Endothelial cell of umbilical vein (primary cell): ENCODE measurements around the gene GALNT5.

- PRO-cap: no peak
CAGE:
- cytosol, long polyA minus RNA: no peak
- cytosol, long polyA plus RNA: no peak
- long polyA plus RNA: no peak
- nucleus, long polyA minus RNA: no peak
- nucleus, long polyA plus RNA: no peak
Measured at GRCh38 chr2:151264037-151264642, 2.5 kb upstream of the RBM43 start.

DNA sequence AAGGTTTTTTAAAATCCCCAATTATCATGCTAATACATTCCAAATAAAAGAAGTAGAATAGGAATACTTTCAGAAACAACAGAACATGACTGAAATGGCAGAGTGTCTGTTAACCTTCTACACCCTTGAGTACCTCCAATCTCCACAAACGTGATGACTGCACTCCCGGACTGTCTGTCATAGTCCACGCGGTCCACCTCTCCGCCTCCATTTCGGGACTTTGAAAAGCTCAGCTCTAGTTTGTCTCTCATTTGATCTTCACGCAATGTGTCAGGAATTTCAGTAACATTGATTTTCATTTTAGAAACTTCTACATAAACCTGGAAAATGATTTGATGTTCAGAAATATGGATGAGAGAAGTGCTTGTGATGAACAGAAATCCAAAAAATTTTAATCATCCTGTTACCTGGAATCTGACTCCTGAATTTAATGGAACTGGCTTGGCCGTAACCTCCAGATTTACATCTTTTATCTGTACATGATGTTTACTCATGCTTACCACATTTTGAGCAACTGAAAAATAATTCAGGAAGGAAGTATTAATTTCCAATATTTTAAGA lies 13.8 kb upstream of the RBM43 start:
- PRO-cap: no peak
CAGE:
- cytosol, long polyA minus RNA: no peak
- cytosol, long polyA plus RNA: no peak
- long polyA plus RNA: no peak
- nucleus, long polyA minus RNA: no peak
- nucleus, long polyA plus RNA: no peak

- PRO-cap: no peak
CAGE:
- cytosol, long polyA minus RNA: no peak
- cytosol, long polyA plus RNA: no peak
- long polyA plus RNA: no peak
- nucleus, long polyA minus RNA: no peak
- nucleus, long polyA plus RNA: no peak
Measured at GRCh38 chr2:152335880-152336454, 993 bp downstream of the FMNL2 start.

DNA sequence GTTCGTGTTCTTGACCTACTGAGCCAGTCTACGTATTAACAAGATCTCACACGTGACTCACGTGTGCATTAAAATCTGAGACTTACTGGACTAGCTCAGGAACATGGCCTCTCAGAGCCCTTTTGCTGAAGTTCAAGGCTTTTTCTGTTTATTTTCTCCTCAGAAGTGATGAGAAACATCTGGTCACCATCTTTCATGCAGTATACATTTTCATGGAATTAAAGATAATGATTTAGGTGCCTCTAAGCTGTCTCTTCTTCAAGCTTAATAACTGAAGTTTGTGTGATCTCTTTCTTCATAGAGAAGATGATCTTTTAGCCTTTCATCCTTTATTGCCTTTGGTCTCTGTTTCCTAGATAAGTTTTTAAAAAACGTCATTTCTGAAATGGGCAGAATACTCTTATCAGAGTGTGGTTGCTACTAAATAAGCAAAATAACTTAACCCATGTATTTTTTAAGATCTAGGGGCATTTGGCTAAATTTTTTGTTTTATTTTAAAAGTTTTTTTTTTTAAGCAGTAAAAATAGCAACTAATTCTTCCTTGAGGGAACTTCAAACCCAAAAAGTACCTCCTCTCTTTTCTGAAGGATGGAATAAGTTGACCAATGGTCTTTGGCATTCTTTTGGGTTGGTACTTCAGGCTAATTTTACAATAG lies 33.1 kb downstream of the FMNL2 start:
- PRO-cap: no peak
CAGE:
- cytosol, long polyA minus RNA: no peak
- cytosol, long polyA plus RNA: no peak
- long polyA plus RNA: no peak
- nucleus, long polyA minus RNA: no peak
- nucleus, long polyA plus RNA: no peak

DNA sequence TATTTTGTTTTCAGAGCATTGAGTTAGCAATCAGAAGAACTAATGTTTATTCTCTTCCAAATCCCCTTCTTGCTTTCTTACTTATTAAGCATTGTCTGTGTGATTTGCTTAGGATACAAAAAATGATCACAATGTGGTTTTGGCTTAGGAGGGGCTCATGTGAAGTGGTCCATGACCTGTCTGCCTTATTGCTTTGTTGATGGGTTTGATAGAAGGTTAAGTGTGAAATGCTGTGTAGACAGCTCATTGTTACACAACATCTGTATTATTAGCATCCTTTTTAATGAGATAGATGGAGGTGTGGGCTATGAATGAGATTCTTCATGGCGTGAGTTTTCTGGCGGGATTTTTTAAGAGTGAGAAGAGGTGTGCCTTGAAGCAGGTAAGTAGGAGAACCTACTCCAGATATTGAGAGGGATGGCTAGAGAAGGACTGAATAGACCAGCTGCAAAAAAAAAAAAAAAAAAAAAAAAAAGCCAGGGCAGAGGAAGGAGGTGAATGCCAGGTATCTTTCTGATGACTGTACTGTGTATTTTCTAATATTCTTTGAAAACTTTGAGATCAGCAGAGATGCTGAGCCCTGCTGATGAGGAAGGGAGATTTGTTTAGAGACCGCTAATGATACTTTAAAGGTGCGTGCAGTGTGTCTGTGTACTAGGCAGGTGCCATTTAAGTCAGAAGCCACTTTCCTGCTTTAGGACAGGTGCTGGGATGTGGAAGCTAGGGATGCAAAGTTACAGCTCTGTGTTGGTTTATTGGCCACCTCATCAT lies 43.7 kb downstream of the FMNL2 start:
- PRO-cap: no peak
CAGE:
- cytosol, long polyA minus RNA: no peak
- cytosol, long polyA plus RNA: no peak
- long polyA plus RNA: no peak
- nucleus, long polyA minus RNA: no peak
- nucleus, long polyA plus RNA: no peak

GRCh38 chr2:152407274-152407899 lies 72.4 kb downstream of the FMNL2 start:
- PRO-cap: bidirectional peak, plus-strand start at chr2:152407533, minus-strand start at chr2:152407428
CAGE:
- cytosol, long polyA minus RNA: no peak
- cytosol, long polyA plus RNA: no peak
- long polyA plus RNA: no peak
- nucleus, long polyA minus RNA: no peak
- nucleus, long polyA plus RNA: no peak

- PRO-cap: no peak
CAGE:
- cytosol, long polyA minus RNA: no peak
- cytosol, long polyA plus RNA: no peak
- long polyA plus RNA: no peak
- nucleus, long polyA minus RNA: no peak
- nucleus, long polyA plus RNA: no peak
Measured at GRCh38 chr2:152432053-152432954, 97.3 kb downstream of the FMNL2 start.

- PRO-cap: no peak
CAGE:
- cytosol, long polyA minus RNA: no peak
- cytosol, long polyA plus RNA: no peak
- long polyA plus RNA: no peak
- nucleus, long polyA minus RNA: no peak
- nucleus, long polyA plus RNA: no peak
Measured at GRCh38 chr2:152499672-152500523, 164.9 kb downstream of the FMNL2 start.

GRCh38 chr2:152614675-152615128 lies 102.6 kb downstream of the PRPF40A start:
- PRO-cap: no peak
CAGE:
- cytosol, long polyA minus RNA: no peak
- cytosol, long polyA plus RNA: no peak
- long polyA plus RNA: no peak
- nucleus, long polyA minus RNA: no peak
- nucleus, long polyA plus RNA: no peak

- PRO-cap: no peak
CAGE:
- cytosol, long polyA minus RNA: no peak
- cytosol, long polyA plus RNA: no peak
- long polyA plus RNA: no peak
- nucleus, long polyA minus RNA: no peak
- nucleus, long polyA plus RNA: no peak
Measured at GRCh38 chr2:152673361-152673903, 43.8 kb downstream of the PRPF40A start.

- PRO-cap: no peak
CAGE:
- cytosol, long polyA minus RNA: no peak
- cytosol, long polyA plus RNA: no peak
- long polyA plus RNA: no peak
- nucleus, long polyA minus RNA: no peak
- nucleus, long polyA plus RNA: no peak
Measured at GRCh38 chr2:153079337-153079692, 360.9 kb downstream of the ARL6IP6 start.

- PRO-cap: no peak
CAGE:
- cytosol, long polyA minus RNA: no peak
- cytosol, long polyA plus RNA: no peak
- long polyA plus RNA: no peak
- nucleus, long polyA minus RNA: no peak
- nucleus, long polyA plus RNA: no peak
Measured at GRCh38 chr2:153509215-153509521, 30.6 kb upstream of the RPRM start.

- PRO-cap: no peak
CAGE:
- cytosol, long polyA minus RNA: no peak
- cytosol, long polyA plus RNA: no peak
- long polyA plus RNA: no peak
- nucleus, long polyA minus RNA: no peak
- nucleus, long polyA plus RNA: no peak
Measured at GRCh38 chr2:153686039-153686355, 185.7 kb upstream of the GALNT13 start.

DNA sequence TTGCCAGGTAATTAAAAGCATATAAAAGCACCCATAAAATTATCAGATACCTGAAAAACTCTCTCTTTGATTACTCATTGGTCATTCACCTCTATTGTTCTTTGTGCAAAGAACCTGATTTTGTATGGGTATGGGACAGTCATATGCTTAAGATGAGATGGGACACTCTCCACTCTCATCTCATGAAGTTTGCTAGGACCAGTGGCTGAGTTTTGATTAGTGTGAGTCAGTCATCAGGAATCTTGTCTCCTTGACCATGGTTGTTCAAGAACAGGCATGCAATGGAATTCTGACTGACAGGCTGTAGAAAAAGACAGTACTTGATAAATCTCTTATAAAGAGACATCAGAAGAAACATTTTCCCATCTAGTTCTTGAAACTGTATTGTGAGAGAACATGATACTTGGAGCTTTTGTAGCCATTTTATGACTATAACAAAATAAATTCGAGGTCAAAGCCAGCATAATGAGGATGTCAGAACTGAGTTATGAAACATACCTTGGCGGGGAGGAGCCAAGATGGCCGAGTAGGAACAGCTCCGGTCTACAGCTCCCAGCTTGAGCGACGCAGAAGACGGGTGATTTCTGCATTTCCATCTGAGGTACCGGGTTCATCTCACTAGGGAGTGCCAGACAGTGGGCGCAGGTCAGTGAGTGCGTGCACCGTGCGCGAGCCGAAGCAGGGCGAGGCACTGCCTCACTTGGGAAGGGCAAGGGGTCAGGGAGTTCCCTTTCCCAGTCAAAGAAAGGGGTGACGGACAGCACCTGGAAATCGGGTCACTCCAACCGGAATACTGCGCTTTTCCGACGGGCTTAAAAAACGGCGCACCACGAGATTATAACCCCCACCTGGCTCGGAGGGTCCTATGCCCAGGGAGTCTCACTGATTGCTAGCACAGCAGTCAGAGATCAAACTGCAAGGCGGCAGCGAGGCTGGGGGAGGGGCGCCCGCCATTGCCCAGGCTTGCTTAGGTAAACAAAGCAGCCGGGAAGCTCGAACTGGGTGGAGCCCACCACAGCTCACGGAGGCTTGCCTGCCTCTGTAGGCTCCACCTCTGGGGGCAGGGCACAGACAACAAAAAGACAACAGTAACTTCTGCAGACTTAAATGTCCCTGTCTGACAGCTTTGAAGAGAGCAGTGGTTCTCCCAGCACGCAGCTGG lies 366.8 kb downstream of the NR4A2 start:
- PRO-cap: no peak
CAGE:
- cytosol, long polyA minus RNA: no peak
- cytosol, long polyA plus RNA: no peak
- long polyA plus RNA: no peak
- nucleus, long polyA minus RNA: no peak
- nucleus, long polyA plus RNA: no peak

- PRO-cap: no peak
CAGE:
- cytosol, long polyA minus RNA: no peak
- cytosol, long polyA plus RNA: no peak
- long polyA plus RNA: no peak
- nucleus, long polyA minus RNA: no peak
- nucleus, long polyA plus RNA: no peak
Measured at GRCh38 chr2:156320464-156321112, 11.9 kb downstream of the NR4A2 start.

- PRO-cap: bidirectional peak, plus-strand start at chr2:156334856, minus-strand start at chr2:156334655
CAGE:
- cytosol, long polyA minus RNA: no peak
- cytosol, long polyA plus RNA: no peak
- long polyA plus RNA: no peak
- nucleus, long polyA minus RNA: start-site peak on the plus strand at chr2:156334846-156334884, 6 reads
- nucleus, long polyA plus RNA: no peak
Measured at GRCh38 chr2:156334709-156334961, 2.1 kb upstream of the NR4A2 start.

DNA sequence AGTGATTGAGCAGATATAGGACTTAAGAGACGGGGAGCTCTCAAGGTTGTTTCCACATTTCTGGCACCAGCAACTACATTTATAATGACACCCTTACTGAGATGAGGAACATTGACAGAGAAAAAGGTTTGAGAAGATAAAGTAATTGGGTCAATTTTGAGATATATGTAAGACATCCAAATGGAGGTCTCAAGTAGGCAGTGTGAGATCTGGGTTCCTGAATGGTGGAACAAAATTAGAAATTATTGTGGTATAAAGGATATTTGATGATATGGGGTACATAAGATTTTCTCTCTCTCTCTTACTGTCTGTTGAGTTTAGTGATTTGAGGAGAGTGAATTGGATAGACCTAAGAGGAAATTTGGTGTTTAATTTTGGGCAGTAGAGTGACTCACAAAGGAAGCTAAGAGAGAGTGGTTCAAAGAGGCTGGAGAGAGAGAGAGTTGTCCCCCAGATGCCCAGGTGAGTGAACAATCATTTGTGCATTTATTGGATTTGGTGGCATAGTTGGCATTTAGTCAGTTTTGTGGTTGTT lies 56.7 kb downstream of the GPD2 start:
- PRO-cap: no peak
CAGE:
- cytosol, long polyA minus RNA: no peak
- cytosol, long polyA plus RNA: no peak
- long polyA plus RNA: no peak
- nucleus, long polyA minus RNA: no peak
- nucleus, long polyA plus RNA: no peak

- PRO-cap: no peak
CAGE:
- cytosol, long polyA minus RNA: no peak
- cytosol, long polyA plus RNA: no peak
- long polyA plus RNA: no peak
- nucleus, long polyA minus RNA: no peak
- nucleus, long polyA plus RNA: no peak
Measured at GRCh38 chr2:157246127-157246827, 11.2 kb upstream of the GALNT5 start.

DNA sequence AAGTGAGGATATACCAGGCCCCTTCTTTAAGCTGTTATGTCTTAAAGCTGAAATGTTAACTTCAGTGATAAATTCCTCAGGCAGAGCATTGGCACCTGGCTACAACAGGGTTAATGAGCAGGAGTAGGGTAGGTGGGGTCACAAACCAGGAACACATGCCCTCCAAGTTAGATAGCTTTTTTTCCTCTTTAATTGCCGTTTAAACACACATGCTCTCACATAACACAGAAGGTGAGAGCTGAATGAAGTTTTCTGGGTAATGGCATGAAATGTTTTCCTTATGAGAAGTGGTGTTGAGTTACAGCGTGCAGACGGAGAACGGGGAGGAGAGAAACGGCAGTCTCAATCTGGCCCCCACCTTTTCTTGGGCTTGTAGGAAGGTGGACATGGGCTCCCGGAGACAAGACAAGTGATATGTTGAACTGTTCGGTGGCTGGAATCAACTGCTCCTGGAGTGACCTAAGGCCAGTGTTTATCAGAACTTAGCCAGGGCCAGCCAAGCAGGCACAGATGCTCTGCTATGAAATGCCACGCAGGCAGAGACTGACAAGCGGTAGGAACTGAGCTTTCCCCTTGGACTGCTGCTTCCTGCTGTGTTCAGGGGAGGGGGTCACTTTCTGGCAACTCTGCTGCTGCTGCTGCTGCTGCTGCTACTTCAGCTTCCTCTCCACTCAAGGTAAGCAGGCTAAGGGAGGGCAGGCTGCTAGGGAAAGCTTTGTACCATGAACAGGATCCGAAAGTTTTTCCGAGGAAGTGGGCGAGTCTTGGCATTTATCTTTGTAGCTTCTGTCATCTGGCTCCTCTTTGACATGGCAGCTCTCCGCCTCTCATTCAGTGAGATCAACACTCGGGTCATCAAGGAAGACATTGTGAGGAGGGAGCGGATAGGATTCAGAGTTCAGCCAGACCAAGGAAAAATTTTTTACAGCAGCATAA lies at the start of gene GALNT5:
Gene GALNT5 (plus strand): TSS at position 345 of the 936 bp plus-strand sequence.
- PRO-cap: no peak
CAGE:
- cytosol, long polyA minus RNA: no peak
- cytosol, long polyA plus RNA: no peak
- long polyA plus RNA: no peak
- nucleus, long polyA minus RNA: no peak
- nucleus, long polyA plus RNA: no peak

GRCh38 chr2:157409274-157409975 lies 34.5 kb downstream of the CYTIP start:
- PRO-cap: no peak
CAGE:
- cytosol, long polyA minus RNA: no peak
- cytosol, long polyA plus RNA: no peak
- long polyA plus RNA: no peak
- nucleus, long polyA minus RNA: no peak
- nucleus, long polyA plus RNA: no peak